Mesenchymal stem cell of adipose (primary cell): Measurements from ENCODE around the gene KCNJ6.

DNA sequence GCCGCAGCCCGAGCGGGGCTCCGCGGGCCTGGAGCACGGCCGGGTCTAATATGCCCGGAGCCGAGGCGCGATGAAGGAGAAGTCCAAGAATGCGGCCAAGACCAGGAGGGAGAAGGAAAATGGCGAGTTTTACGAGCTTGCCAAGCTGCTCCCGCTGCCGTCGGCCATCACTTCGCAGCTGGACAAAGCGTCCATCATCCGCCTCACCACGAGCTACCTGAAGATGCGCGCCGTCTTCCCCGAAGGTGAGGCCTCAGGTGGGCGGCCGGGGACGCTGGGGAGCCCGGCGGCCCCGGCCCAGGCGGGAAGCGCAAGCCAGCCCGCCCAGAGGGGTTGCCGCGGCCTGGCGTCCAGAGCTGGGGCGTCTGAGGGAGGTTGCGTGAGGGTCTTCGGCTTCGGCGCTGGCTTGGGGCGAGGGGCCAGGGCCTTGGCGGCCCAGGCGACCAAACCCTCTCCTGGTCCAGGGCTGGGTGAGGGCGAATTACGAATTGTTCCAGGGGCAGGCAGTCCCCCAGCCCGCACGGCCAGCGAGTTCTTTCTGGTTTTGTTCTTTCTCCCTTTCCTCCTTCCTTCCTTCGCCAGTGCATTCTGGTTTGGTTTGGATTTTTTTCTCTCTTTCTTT lies 873 bp downstream of the SIM2 start:
- CAGE, long polyA plus RNA: no peak

- CAGE, long polyA plus RNA: no peak
Observed at GRCh38 chr21:36753430-36754072, 54.6 kb downstream of the SIM2 start.

- CAGE, long polyA plus RNA: no peak
Observed at GRCh38 chr21:37009768-37010477, 3.4 kb downstream of the RIPPLY3 start.

GRCh38 chr21:37186719-37187308 lies 80.3 kb downstream of the VPS26C start:
- CAGE, long polyA plus RNA: no peak

GRCh38 chr21:37263766-37264200 lies 3.4 kb downstream of the VPS26C start:
- CAGE, long polyA plus RNA: no peak

DNA sequence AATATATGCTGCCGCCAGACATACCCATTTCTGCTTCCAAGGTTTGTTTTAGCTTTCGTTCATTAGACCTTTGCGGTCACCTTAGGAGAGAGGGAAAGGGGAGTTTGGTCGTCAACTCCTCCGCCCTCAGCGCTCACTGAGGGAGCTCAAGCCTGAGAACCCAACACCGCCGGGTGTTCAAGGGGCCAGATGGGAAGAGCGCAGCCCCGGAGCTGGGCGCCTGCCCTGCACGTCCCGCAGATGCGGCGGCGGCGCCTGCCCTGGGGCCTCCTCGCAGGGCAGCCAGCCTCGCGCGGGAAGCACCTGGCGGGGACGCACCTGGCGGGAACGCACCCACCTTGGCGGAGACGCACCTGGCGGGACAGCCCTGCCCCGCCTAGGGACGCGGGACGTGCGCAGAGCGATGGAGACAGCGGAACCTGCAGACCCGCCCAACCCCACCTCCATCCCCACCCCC lies 338 bp downstream of the VPS26C start:
- CAGE, long polyA plus RNA: no peak

DNA sequence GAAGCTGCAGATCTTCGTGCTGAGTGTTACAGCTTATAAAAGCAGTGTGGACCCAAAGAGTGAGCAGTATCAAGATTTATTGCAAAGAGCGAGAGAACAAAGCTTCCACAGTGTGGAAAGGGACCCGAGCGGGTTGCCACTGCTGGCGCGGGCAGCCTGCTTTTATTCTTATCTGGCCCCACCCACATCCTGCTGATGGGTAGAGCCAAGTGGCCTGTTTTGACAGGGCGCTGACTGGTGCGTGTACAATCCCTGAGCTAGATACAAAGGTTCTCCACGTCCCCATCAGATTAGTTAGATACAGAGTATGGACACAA lies 15.4 kb upstream of the VPS26C start:
- CAGE, long polyA plus RNA: no peak

- CAGE, long polyA plus RNA: no peak
Observed at GRCh38 chr21:37367877-37368573, 1.5 kb downstream of the DYRK1A start.

DNA sequence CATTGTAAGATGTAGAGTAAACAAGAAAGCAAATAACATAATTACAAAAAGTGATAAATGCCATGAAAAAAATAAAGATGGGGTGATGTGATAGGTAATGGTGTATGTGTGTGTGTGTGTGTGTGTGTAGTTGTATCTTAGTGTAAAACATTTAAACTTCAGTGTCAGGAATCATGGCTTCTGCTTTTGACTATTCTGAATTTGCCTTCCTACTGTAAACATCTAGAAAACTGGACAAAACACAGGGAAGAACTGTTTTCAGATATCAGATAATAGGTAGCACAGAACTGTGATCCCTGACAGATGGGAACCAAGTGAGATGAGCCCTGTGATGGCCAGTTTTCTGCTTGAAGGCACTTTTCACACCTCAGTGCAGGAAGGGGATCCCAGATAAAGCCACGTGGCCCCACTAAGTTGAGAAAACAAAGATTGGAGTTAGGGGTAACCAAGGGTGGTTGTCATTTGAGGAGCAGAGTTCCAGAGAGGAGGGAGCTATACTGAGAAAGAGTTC lies 17.2 kb downstream of the DYRK1A start:
- CAGE, long polyA plus RNA: no peak

DNA sequence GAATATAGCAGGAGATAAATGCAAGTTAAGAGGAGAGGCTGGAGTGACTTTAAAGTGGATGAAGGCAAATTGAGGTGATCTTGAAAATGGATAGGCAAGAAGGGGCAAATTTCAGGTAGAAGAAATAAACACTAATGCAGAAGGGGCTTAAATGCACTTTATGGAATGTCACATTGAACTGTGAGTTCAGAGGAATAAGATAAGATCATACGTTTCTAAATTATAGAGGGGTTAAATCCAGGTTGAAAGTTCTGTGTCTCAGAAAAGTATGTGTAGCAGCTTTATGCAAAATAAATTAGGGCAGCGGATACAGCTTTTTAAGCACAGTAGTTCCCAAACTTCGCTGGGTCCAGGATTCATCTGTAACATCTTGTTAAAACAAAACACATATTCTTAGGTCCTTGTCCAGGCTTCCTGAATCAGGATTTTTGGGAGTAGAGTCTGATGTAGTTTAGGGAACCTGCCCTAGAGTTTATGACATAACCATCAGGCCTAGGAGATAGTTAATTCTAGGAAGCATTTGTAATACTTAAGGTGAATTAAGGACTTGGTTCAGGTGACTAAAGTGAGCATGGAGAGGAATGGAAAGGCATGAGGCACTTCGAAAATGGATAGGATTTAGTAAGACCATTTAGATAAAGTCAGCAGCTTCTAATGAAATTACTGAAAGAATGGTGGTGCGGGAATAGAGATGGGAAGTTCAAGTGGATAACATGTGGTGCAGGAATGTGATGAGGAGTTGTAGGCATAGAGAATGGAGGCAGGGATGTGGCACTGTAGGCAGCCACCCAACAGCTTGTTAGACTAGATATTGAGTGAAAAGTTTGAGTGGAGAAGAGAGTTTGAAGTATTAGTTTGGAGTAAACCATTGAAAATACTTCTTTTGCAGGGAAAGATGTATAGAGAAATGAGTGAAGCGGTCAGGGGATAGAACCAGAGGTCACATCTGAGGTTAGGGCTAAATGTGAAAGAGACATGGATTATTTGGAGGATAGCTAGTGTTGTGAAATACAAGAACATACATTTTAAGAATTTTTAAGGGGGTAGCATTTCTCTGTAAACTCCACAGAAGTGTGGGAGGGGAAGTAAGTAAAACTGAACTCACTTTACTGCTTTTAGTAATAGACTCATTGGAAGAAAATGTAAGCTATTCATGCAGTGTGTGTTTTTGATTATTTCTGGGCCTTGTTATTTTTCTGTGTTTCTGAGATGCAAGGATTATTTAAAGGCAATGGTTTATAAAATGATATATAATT lies 45.9 kb downstream of the DYRK1A start:
- CAGE, long polyA plus RNA: no peak

DNA sequence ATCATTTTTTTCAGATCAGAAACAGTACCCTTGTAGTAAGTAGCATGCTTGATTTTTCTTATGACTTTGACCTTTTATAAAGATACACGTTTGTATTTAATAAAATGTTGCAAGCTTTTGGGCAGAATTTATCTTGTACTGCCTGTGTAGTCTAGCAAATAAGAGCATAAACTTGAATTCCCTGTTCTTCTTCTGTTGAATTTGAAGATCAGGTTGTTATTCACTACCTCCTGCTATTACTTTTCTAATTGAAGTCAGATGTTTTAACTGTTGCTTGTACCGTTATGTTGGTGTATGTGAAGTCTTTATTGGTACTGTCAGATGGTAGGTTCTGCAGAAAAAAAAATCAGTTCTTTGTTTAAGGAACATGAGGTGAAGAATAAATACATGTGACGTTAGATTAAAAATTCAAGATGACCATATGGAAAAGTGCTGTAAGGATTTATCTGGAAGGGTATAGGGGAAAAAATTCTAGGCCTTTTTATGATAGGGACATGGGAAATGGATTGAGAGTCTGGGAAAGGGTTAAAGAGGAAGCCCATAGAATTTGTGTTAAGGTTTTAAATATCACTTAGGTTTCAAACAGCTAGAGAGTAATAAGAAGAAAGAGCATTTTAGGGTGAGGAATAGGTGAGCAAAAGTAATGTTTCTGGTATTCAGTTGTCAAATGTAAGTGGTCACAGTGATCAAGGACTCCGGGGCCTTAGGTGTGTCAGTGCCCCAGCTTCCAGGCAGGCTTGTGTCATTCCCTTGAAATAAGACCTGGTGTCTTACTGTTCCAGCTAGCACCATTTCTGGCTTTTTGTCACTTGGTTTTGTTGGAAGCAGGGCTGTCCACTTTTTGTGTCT lies 69.3 kb downstream of the DYRK1A start:
- CAGE, long polyA plus RNA: no peak

DNA sequence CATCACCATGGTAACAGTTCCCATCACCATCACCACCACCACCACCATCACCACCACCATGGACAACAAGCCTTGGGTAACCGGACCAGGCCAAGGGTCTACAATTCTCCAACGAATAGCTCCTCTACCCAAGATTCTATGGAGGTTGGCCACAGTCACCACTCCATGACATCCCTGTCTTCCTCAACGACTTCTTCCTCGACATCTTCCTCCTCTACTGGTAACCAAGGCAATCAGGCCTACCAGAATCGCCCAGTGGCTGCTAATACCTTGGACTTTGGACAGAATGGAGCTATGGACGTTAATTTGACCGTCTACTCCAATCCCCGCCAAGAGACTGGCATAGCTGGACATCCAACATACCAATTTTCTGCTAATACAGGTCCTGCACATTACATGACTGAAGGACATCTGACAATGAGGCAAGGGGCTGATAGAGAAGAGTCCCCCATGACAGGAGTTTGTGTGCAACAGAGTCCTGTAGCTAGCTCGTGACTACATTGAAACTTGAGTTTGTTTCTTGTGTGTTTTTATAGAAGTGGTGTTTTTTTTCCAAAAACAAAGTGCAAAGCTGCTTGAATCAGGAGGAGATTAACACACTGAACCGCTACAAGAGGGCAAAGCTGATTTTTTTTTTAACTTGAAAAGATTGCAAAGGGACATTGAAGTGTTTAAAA lies 145.6 kb downstream of the DYRK1A start:
- CAGE, long polyA plus RNA: no peak

DNA sequence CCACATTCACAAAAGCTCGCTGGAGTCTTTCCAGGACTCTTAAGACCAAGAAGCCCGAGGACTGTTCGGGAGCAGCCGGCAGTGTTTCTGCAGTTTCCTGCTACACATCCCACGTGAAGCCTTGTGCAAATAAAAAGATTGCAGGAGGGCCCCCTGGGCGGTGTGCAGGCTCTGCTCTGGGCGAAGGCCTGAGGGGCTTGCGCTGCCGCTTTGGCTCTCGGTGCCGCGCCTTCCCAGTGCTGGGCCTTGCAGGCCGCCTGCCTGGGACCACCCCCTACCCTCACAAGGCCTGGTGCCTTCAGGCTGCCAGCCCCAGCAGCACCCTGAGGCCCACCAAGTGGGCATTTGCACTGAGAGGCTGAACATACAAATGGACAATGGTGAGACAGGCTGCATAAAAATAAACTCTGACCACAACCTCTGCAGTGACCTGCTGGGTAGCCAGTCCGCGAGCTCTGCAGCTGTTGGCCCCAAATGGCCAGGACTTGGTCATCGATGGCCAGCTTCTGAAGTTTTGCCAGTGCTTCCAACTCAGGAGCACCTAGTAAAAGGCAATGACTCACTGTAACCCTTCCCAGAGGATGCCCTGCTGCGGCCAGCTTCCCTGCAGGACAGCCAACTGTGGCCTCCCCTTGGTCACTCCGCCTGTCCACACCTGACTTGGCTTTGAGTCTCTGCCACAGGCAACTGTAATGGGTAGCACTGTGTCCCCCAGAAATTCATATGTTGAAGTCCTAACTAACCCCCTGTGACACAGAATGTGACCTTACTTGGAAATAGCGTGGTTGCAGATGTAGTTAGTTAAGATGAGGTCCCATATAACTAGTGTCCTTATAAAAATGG lies 185.3 kb downstream of the DYRK1A start:
- CAGE, long polyA plus RNA: no peak

- CAGE, long polyA plus RNA: no peak
Observed at GRCh38 chr21:37710301-37711322, 205.6 kb downstream of the KCNJ6 start.

- CAGE, long polyA plus RNA: no peak
Observed at GRCh38 chr21:37915848-37916837, at the start of gene KCNJ6. Gene KCNJ6 (minus strand): TSS chr21:37916457.

GRCh38 chr21:38240949-38241679 lies 15.7 kb upstream of the KCNJ15 start:
- CAGE, long polyA plus RNA: no peak

- CAGE, long polyA plus RNA: no peak
Observed at GRCh38 chr21:38291999-38292198, 35.1 kb downstream of the KCNJ15 start.

DNA sequence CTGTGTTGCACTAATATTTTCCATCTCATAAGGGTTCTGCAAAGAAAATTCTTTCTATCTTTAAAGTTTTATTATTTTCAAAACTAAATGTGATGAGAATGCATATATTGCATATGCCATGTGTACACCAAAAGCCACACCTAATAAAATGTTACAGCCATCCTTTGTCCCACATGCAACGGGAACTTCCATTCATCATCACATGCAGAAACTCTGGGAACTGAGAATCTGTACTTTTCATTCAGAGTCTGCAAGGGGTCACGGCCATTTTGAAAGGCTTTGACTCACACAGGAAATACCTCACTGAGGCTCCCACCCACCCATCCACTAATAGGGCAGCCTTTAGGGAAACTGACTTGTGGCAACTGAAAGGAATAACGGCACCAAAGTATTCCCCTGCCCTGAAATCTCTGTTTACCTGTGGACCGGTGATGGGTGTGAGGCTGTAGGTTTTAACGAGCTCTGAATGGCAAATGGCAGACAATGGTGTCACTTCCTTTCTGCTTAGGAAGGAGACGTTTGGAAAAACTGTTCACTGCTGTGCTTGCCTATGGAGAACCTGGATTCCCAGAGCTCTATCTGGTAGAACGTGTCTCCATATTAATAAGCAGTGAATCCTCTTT lies 37.8 kb downstream of the ERG start:
- CAGE, long polyA plus RNA: no peak

- CAGE, long polyA plus RNA: no peak
Observed at GRCh38 chr21:38798385-38798894, 7.3 kb upstream of the ETS2 start.

- CAGE, long polyA plus RNA: no peak
Observed at GRCh38 chr21:38807246-38807661, 1.5 kb downstream of the ETS2 start.